Penis (tissue), 1 donor: ENCODE data around the genes CXorf65, MAGT1 and ATP7A.

- PRO-cap = no peak
Measured at GRCh38 chrX:71106618-71106880, at the start of gene CXorf65. CXorf65 (minus strand) TSS chrX:71106740.

DNA sequence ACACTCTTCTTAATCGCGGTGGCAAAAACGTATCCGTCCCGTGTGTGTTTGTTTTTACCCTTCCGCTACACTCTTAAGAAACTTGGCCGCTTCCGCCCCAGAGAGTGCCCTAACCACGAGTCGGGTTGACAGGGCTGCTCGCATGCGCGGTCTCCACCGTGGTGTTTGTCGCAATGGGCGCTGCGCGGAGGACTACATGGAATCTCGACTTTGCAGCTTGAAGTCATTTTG is 214 bp upstream of the OGT start:
- PRO-cap = bidirectional peak, plus-strand start outside the sequence, minus-strand start at position 75 of the sequence

- PRO-cap = no peak
Measured at GRCh38 chrX:71546227-71546453, 13.2 kb downstream of the OGT start.

DNA sequence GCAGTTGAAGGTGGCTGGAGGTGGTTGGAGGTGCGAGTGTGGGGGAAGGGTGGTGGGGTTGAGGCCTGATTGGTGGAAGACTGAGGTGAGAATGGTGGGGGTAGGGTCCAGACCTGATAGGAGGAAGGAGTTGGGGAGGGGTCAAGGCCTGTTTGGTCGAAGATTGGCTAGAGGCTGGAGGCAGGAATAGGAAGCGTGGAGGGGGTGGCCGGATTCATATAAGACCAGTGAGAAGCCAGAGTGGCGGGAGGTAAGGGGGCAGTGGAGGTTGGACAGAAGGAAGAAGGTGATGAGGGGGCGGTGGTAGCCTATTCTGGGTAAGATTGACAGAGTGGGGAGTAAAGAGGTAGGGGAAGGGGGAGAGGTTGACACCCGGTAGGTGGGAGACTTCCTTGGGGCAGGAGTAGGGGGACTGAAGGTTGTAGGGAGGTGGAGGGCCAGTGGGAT is 1.5 kb downstream of the GCNA start:
- PRO-cap = no peak

- PRO-cap = no peak
Measured at GRCh38 chrX:71606721-71607283, 11.5 kb downstream of the CXCR3 start.

DNA sequence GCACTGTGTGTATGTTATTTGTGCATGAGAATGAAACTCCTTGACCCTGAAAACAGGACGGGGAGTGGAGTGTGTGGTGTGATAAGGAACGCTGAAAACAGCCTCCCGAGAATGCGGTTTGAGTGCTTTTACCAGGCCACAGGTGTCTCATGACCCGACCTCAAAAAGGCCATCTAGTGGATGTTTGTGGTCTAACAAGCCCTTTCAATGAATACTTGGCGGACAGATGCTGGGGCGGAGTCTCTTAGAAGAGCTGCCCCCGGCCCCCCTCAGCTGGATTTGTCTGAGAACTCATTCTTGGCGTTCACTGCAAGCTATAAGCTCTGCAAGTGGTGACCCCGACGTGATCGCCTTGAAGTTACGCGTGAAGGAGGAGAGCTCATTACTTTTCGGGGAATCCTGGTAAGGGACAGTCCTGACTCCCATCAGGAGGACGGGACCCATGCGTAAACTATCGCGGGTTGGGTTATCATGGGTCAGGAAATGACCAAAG is 21.1 kb downstream of the CXorf49 start:
- PRO-cap = no peak

DNA sequence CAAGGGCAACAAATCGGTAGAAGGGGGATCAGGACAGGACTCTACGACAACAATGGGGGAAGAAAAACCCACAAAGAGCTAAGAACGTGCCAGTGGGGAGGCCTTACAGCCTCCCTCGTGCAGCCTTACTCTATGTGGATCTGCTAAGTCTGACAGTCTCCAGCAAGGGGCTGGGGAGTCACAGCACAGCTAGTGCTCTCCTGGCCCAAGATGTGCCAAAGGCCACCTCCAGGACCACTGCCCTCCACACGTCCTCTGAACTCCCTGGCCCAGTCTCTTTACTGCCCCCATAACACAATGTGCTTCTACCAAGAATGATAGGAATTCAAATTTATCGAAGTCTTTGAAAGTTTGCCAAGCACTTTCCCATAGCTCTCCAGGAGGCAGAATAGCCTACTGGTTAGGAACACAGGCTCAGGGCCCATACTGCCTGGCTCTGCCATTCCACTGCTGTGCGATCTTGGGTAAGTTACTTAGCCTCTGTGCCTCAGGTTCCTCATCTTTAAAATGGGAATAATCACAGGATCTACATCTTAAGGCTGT is 86.6 kb downstream of the NHSL2 start:
- PRO-cap = no peak

DNA sequence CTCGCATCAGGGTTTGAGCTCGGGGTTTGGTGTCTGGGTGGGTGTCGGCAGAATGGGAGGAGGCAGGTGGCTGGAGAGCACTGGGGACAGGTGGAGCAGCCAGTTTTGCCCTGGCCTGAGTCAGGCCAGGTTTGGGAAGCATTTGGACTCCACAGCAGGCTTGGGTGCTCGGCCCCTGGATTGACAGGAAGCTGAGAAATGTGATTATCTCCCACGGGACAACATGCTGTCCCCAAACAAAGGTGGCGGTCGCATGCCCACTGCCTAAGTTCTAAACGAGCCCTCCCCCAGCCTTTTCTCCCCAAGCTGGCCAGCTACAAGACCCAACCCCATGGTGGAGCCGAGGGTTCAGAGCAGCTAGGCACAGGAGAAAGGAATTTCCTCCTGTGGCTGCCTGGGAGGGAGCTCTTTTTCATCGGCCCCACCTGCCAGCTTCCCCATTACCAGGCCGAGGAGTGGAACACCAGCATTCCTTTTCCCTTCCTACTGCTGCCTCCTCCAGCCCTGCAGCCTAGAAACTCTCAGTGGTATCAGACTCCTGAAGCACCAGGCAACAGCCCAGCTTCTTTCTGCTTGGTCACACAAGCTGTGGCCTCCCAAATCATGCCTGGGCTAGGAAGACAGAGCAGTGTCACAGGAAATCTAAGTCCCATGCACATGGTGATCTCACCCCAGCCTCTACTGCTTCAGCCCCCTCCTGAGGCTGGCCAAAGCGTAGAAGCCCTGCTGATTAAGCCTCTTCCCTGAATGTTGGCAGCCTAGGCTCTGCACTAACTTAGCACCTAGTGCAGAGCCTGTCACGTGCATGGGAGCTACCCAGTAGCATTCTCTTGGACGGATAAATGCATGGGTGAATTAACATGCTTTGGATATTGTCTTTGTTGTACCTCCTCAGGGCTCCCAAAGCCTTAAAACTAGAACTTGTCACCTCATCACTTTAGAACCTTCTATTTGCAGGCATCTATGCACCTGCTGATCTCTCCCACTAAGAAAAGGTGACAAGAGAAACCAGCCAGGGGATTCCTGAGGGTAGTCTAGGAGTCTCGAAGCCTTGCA is 80.0 kb upstream of the PIN4 start:
- PRO-cap = no peak

- PRO-cap = no peak
Measured at GRCh38 chrX:72266981-72267452, 10.0 kb downstream of the RPS4X start.

GRCh38 chrX:72272931-72273558 is 4.0 kb downstream of the RPS4X start:
- PRO-cap = no peak

- PRO-cap = no peak
Measured at GRCh38 chrX:73398244-73398505, 48.7 kb upstream of the CDX4 start.

GRCh38 chrX:73510978-73511705 is 51.9 kb upstream of the CHIC1 start:
- PRO-cap = no peak

DNA sequence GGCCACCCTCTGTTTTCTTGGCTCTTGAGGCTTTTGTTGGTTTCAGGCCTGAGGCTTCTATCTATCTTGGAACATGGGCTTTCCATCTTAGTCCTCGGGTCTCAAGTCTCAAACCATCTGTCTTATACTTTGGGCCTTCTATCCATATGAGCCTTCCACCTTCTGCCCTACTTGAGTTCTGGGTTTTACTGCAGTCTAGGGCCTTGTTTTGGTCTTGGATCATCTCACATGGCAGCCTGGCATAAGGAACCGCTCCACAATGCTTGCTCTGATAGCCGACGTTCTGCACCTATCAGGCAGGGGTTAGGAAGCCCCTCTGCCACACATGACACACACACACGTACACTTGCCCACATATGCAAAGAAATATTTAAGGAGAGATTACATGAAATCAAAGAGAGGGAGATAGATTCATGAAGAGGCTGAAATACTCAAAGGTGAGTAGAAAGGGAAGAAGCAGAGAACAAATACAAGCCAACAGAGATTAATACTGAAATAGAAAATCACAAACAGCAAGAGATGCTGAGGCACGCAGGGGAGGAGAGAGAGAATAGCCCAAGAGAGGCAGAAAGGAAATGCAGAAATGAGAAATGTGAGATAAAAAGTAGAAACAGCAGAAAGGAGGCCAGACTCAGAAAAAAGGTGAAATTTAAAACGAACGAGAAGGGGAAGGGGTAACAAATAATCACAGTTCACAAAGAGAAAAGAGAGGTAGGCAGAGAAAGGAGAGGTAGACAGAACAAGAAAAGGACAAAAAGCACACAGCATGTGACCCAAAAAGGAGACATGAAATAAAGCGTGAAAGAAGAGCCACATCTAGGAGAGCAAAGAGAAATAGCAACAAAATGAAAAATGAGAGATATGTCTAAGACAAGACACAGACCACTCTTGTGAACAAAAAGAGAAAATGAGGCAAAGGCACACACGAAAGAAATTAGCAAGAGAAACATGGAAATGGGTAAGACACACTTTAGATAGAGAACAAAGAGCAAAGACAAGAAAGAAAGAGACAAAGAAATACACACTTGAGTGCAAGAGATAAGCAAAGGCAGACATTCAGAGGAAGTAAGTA is 264.3 kb downstream of the CHIC1 start:
- PRO-cap = no peak

DNA sequence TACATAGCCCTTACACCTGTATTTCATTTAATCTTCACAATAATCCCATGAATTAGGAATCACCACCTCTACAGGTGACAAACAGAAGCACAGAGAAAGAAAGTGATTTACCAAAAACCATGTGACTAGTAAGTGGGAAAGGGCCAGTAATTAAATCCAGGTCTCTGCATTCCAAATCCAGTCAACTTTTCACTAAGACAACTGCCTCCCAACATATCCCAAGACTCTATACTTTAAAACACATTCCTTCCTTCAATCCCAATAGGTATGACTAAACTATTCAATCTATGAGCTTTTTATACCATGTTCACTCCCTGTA is 8.7 kb downstream of the RLIM start:
- PRO-cap = no peak

DNA sequence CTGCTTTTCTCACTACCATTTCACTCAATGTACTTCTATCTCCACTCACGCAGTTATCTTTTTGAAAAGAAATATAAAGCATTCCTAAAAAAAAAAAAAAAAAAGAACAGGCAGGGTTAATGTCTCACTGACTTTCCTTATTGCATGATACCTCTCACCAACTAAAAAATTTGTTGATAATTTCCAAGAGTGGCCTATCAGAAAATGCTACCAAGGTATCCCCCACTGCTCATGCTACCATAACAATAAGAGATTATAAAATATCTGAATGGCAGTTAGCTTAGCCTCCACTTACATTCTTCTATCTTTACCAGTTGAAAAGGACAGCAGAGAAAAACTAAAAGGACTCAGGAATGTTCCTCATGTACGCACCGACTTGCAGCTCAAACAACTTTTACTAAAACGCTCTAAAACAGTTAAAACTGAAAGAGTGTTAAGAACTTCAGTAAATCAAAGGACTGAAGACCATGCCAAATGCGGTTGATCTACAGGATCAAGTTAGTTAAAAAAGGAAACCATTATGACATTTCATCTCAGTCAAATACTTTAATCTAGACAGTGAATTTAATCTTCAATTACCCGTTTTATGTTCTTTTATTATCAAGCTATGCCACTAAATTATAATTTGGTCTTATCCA is 6.0 kb downstream of the RLIM start:
- PRO-cap = no peak

- PRO-cap = no peak
Measured at GRCh38 chrX:74923932-74924417, 1.3 kb downstream of the NEXMIF start.

- PRO-cap = no peak
Measured at GRCh38 chrX:77651996-77652513, 134.0 kb downstream of the ATRX start.

GRCh38 chrX:77894719-77895996 is at the start of gene MAGT1:
MAGT1 (minus strand) TSS chrX:77895435.
- PRO-cap = bidirectional peak, plus-strand start at chrX:77895741, minus-strand start at chrX:77895431

GRCh38 chrX:77910284-77911155 is at the start of gene ATP7A:
ATP7A (plus strand) TSS chrX:77910693.
- PRO-cap = bidirectional peak, plus-strand start at chrX:77910741, minus-strand start at chrX:77910590

- PRO-cap = no peak
Measured at GRCh38 chrX:78333522-78333950, 6.1 kb upstream of the CYSLTR1 start.